ENCODE results near the genes LDHC, HTATIP2 and LUZP2.

DNA sequence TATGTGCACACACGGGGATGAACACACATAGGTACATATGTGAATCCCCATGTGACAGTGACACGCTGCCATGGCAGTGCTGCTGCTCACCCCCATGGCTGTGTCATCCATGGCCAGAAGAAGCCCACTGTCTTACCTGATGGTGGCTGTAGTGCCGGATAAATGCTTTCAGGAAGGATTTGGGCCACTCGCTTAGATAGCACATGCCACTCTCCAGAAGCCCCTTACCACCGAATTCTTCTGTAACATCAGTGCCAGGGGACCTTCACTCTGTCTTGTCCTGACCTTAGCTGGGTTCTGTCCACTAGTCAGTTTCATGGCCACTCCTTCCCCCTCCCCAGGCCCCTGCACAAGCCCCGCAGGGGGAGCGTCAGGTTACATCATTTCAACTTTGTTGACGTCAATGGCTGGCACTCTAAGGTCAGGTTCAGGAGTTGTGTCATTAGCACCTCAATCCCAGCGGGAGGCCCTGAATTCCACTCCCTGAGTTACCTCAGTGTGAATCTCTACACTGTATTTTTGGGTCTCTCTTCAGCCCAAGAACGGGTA is 10.6 kb downstream of the USH1C start:
- PRO-cap: no peak

- PRO-cap: no peak
These were observed 23.4 kb upstream of the MYOD1 start for GRCh38 chr11:17695957-17696321.

DNA sequence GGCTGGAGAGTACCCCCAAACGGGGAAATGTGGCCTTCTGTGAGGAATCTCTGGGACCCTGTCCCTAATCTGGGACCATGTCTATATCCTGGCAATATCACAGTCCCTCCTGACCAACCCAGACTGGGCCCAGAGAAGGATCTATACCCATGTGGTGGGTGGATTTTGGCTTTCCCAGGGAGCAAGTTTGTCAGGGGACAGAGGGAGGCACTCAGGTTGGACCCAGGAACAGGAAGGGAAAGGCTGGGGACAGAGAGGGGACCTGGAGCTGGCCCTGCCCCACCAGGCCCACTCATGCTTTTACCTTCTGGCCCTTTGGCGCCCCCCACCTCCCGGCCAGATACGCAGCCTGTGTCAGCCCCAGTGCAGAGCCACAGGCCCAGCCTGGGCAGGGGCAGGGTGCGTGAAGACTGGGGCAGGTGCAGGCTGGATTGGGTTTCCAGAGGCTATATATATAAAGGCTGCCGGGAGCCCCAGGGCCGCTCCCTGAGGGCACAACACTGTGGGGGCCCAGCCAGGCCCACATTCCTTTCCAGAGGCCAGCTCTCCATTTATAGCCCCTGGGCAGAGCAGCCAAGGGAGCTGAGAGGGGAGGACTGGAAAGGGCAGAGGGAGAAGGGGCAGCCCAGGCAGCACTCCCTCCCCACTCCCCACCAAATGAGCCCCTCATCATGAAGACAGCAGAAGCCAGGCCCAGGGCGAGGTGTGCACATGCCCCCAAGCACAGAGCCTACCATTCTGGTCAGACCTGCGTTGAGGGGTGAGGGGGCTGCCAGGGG is 5.1 kb upstream of the MYOD1 start:
- PRO-cap: no peak

DNA sequence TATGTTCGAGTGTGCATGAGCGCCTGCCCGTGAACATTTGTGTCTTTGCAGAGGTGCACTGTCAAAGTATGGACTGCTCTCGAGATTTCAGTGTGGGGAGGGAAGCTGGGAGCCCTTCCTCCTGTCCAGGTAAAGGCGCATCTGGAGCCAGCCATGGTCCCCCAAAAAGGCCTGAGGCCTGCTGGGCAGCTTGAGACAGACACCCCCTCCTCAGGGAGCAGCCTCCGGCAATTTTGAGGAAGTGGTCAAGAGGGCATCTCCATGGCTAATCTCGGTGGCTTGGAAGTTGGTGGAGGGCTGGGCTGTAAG is 2.3 kb downstream of the KCNC1 start:
- PRO-cap: no peak

DNA sequence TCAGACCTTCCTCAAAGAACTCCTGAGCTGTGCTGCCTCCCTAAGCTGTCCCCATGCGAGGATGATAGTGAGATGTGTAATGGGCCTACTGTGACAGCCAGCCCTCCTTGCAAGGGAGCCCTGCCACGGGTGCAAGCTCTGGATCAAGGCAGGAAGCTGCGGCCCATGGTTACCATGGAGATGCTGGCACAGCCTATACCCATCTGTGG is 11.1 kb upstream of the LDHA start:
- PRO-cap: no peak

- PRO-cap: no peak
These were observed 315 bp downstream of the LDHA start for GRCh38 chr11:18394720-18395035.

DNA sequence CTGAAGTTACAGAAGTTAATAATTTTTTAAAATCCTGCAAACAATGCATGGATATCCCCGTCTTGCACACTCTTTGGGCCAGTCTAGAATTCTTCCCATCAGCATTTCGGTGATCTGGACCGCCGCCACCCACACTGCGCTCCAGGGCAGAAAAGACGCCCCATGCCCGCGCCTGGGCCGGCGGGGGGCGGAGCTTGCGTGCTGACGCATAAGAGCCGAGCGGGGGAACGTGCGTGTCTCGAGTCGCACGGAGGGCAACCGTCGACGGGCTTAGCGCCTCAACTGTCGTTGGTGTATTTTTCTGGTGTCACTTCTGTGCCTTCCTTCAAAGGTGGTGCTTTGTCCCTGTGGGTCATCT is at the start of gene LDHC:
Gene LDHC, plus strand, starts transcription at position 241 of the 358 bp plus-strand sequence.
- PRO-cap: no peak

GRCh38 chr11:19350324-19351352 is 109.9 kb upstream of the E2F8 start:
- PRO-cap: no peak

GRCh38 chr11:19401634-19402256 is 161.0 kb upstream of the E2F8 start:
- PRO-cap: no peak

- PRO-cap: no peak
These were observed 188.4 kb upstream of the NAV2 start for GRCh38 chr11:19524015-19524920.

DNA sequence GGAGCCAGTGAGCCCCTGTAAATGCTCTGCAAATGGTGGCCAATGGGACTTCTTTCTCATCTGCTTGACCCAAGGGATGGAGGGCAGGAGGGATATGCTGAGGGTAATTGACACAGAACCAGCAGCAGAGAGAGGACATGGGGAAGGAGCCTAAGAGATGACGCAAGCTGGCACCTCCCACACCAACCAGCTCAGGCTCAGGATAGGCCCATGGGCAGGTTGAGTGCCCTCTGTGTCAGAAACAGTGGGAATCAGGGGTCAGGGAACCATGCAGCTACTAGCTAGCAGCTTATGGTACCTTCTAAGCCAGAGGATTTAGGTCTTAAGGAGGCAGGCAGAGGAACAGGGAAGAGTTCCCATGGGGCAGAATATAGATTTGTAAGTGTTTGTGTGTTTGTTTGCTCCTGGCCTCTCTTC is 40.1 kb upstream of the NAV2 start:
- PRO-cap: no peak

- PRO-cap: no peak
These were observed 17.8 kb downstream of the NAV2 start for GRCh38 chr11:19730285-19730959.

DNA sequence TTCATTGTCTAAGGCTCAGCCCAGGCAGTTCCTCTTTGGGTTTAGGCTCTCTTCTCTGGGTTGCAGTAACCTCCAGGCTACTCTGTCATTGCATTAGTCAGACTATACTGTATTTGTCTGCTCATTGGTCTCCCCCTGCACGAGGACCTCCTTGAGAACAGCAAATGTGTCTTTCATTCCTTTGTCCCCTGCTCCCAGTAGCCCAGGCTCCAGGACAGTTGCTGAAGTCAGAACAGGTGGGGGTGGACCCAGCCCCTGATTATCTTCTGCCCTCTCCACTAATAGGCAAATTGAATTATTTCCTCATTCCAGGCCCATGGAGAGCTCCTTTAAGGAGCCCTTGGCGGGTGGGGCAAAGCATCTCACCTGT is 40.8 kb downstream of the NAV2 start:
- PRO-cap: unidirectional peak, minus-strand start at position 196 of the sequence; bidirectional peak, plus-strand start outside the sequence, minus-strand start at position 268 of the sequence

DNA sequence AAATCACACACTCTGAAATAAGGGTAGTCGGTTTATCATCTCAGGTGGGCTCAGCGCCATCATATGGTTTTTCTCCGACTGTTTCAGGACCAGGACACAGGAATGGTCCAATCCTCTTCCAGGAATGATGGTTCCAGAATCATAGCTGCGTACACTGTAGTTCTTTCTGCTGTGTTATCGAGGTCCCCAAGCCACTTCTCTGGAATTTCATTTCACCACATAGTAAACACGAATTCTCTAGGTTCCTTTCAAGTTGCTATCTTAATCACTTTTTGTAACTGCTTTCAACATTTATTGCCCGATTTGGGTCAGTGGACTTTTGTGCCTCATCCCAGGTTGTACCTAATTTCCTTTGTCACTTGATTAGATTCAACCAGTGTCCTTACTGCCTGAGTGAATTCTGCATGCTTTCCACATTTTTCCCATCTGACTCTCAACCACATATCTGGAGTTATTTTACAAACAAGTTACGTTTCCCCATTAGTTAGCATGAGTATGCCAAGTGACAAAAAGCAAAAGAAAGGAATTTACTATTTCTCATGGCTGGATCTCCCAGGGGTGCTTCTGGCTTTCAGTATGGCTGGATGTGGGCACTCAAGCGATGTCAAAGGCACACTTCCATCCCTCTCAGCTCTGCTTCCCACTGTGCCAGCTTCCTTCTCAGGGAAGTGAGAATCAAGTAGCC is 129.1 kb downstream of the DBX1 start:
- PRO-cap: no peak

- PRO-cap: no peak
These were observed 118.9 kb downstream of the DBX1 start for GRCh38 chr11:20041379-20041854.

DNA sequence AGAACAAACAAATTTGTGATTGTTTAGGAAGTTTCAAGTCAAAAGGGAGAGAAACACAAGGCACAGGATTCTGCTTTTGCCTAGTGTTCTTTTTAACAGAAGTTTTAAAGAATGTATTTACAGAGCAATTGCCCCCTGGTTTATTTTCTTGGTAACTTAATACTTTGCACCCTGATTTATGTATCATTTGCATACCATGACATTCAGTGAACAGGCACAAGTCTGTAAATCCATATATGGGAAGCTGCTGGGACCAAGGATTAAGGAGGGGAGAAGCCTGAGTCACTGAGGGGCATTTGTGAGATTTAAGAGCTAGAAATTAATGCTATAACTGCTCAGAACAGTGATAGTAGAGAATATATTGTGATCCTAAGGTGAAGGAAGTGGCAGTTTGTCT is 103.1 kb downstream of the DBX1 start:
- PRO-cap: no peak

GRCh38 chr11:20363423-20364730 is at the start of gene HTATIP2:
HTATIP2 (plus strand) TSS chr11:20363714.
- PRO-cap: bidirectional peak, plus-strand start at chr11:20363714, minus-strand start at chr11:20363659; bidirectional peak, plus-strand start at chr11:20364167, minus-strand start at chr11:20364043; bidirectional peak, plus-strand start at chr11:20364632, minus-strand start at chr11:20364595

DNA sequence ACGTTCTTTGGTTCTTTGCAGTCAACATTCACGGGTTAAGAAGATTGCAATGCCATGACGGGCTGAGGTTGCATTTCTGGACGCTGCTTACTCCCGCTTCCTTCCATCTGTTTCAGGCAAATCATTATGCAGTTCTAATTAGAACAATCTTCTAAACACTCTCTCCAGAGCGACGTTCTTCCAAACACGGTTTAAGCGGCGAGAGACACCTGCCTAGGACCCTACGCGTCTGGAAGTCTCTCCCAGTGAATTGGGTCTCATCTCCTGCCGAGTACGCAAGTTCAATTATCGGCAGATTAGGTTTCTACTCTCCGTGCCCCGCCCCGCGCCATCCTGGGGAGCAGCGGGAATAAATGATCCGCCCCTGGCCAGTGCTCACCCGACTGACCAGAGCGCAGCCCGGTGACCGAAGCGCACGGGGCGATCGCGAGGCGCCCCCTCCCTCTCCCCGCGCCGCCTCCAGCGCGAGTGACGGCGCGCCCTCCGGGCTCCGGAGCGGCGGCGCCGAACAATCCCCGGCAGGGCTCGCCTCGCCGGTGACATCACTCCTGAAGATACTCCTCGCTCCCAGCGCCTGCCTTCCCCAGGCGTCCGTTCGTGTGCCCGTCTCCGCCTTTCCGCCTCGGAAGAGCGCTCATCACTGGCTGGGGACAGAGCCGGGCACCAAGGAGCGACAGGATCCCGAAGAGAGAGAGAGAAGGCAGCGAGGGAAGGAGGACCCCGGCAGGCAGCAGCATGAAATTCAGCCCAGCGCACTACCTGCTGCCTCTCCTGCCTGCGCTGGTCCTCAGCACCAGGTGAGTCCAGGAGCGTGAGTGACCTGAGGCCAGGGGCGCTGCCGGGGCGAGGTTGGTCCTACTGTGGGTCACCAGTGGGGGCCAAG is at the start of gene LUZP2:
Gene LUZP2, plus strand, starts transcription at position 545 of the 883 bp plus-strand sequence.
- PRO-cap: no peak

DNA sequence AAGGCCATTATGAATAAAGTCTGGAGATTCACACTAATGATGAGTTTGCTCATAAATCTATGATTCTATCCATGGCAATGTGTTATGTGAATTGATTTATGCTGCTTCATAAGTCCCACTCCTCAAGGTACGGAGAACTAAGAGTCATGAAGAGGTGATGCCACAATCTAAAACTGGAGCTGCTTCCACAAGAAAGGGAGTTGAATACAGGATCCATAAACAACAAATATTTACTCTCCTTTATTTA is 367.7 kb downstream of the LUZP2 start:
- PRO-cap: no peak

GRCh38 chr11:26575886-26576232 is 3.8 kb upstream of the MUC15 start:
- PRO-cap: no peak

All from Metastatic Lung Carcinoma in the Adrenal Gland (tissue), 1 donor.